Body of pancreas (tissue), 2 donors: ENCODE results near the genes KRTDAP, HAUS5, PRODH2 and CLIP3.

DNA sequence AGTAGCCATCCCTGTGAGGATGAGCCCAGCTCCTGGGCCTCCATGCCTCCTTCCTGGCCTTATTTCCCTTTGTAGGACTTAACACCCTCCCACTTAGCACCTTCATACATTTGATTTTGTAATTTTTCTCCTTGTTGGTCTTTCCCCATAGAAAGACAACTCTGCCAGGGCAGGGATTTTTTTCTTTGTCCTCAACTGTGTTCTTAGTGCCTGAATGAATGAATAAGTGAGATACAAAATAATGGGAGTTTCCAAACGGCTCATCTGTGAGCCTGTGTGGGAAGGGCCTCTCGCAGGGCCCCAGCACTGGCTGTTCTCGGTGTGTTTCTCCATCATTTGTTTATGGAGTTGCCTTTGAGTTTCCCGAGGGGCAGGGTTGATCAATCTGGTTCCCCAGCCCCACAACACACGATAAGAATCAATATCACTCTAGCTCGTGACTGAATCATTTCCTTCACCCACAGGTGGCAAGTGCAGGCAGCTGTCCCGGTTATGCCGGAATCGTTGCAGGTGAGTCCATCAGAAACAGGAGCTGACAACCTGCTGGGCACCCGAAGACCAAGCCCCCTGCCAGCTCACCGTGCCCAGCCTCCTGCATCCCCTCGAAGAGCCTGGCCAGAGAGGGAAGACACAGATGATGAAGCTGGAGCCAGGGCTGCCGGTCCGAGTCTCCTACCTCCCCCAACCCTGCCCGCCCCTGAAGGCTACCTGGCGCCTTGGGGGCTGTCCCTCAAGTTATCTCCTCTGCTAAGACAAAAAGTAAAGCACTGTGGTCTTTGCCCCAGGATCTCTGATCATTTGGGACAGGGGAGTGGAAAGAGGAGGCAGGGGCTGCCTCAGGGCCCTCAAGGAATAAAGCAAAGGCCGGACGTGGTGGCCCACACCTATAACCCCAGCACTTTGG is 14.8 kb downstream of the FXYD5 start:
- PRO-cap: no peak
- RAMPAGE, long total RNA, 2 experiments: no peak in any of the 2 experiments

DNA sequence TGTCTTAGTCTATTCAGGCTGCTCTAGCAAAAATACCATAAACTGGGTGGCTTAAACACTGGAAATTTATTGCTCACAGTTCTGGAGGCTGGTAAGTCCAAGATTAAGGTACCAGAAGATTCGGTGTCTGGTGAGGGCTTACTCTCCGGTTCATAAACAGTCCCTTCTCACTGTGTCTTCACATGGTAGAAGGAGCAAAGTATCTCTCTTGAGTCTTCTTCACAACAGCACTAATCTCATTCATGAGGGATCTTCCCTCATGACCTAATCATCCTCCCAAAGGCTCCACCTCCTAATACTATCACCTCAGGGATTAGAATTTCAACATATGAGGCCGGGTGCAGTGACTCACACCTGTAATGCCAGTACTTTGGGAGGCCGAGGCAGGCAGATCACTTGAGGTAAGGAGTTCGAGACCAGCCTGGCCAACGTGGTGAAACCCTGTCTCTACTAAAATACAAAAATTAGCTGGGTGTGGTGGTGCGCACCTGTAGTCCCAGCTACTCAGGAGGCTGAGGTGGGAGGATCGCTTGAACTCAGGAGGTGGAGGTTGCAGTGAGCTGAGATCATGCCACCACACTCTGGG is 31.7 kb downstream of the FAM187B start:
- PRO-cap: no peak
- RAMPAGE, long total RNA, 2 experiments: no peak in any of the 2 experiments

DNA sequence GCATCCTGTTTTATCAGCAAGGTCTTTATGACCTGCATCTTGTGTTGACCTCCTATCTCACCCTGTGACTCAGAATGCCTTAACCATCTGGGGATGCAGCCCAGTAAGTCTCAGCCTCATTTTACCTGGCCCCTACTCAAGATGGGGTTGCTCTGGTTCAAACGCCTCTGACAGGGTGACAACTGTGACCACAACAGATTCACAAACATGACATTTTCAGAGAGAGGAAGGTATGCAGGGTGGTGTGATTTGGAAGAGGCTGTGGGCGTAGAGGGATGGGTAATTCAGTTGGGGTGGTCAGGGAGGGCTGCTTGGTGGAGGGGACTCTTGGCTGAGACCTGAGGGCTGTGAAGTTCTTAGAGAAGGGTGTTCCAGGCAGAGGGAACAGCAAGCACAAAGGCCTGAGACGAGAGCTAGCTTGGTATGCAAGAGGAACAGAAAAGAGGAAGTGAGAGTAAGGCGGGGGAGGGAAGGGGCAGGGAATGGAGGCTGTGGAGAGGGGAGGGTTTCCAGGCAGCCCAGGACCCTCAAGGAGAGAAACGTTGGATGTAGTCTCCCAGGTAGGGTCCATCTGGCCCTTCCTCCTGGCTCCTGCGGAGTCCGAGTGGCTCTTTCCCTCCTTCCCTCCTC is 23.4 kb downstream of the FAM187B start:
- PRO-cap: no peak
- RAMPAGE, long total RNA, 2 experiments: no peak in any of the 2 experiments

- PRO-cap: no peak
- RAMPAGE, long total RNA, 2 experiments: start-site peak on the plus strand in 1 of 2 experiments, at chr19:35279584-35279589 at its widest, 23 reads per replicate
These were observed 3.0 kb upstream of the HAMP start for GRCh38 chr19:35279279-35279864.

DNA sequence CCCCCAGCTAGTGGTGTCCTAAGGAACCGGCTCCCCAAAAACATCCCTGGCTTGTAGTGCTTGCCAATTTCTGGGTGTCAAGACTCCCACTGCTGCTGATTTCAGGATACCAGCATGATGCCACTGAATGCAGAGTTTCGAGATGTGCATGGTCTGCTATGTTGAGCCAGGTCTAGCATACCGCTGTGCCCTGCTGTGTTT is 1.4 kb upstream of the HAMP start:
- PRO-cap: no peak
- RAMPAGE, long total RNA, 2 experiments: no peak in any of the 2 experiments

GRCh38 chr19:35318591-35319564 is 10.1 kb upstream of the CD22 start:
- PRO-cap: no peak
- RAMPAGE, long total RNA, 2 experiments: no peak in any of the 2 experiments

- PRO-cap: no peak
- RAMPAGE, long total RNA, 2 experiments: no peak in any of the 2 experiments
These were observed 2.6 kb downstream of the CD22 start for GRCh38 chr19:35331371-35332162.

DNA sequence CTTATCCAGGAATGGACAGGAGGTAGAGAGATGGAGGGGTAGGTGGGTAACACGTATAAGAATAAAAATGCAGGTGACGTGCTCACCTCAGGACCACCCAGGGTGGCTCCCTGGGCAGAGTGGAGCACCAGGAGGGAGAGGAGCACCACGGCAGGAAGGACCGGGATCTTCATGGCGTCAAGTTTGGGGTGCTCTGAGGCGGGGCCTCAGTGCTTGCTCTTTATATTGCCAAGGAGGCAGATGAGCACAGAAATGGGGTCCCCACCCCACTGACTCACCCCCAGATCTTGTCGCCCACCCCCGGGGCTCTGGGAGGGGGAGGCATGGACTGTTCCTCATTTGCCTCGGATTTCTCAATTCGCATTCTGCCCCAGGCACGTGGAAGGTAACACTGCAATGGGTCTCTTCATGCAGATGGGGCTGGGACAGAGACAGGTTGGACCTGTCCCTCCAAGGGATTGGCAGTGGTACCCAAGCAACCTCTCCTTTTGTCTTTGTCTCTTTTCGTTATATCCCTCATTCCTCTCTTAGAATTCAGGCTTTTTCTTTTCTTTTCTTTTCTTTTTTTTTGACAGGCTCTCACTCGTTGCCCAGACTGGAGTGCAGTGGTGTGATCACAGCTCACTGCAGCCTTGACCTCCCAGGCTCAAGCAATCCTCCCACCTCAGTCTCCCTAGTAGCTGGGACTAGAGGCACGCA is at the start of gene KRTDAP:
Gene KRTDAP (minus strand): TSS at position 195 of the 699 bp plus-strand sequence.
- PRO-cap: no peak
- RAMPAGE, long total RNA, 2 experiments: no peak in any of the 2 experiments

DNA sequence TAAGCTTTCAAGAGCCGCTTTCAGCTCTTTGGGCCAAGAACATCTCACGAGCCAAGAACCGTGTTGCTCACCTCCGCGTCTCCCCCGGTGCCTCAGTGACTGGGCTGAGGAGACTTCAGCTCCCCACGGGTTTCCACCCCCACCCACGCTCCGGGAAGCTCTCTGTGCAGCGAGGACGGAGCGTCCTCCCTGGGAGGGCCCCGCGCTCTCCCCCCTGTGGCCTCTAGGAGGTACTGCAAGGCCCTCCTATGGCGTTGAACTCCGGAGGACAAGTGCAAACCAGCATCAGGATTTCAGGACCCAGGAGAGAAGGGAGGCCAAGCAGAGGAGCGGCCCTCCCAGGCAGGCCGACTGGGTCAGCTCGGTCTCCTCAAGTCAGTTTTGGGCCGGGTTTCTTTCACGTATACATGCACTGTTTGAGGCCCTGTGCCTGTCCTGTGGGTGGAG is 5.1 kb upstream of the KRTDAP start:
- PRO-cap: no peak
- RAMPAGE, long total RNA, 2 experiments: no peak in any of the 2 experiments

- PRO-cap: bidirectional peak, plus-strand start at chr19:35612781, minus-strand start at chr19:35612655
- RAMPAGE, long total RNA, 2 experiments: start-site peak on the plus strand in 1 of 2 experiments, at chr19:35612748-35612795 at its widest, 48 reads per replicate
These were observed at the start of gene HAUS5 for GRCh38 chr19:35612487-35612977. HAUS5 (plus strand) TSS chr19:35612735.

GRCh38 chr19:35713850-35714418 is 3.9 kb upstream of the KMT2B start:
- PRO-cap: no peak
- RAMPAGE, long total RNA, 2 experiments: no peak in any of the 2 experiments

DNA sequence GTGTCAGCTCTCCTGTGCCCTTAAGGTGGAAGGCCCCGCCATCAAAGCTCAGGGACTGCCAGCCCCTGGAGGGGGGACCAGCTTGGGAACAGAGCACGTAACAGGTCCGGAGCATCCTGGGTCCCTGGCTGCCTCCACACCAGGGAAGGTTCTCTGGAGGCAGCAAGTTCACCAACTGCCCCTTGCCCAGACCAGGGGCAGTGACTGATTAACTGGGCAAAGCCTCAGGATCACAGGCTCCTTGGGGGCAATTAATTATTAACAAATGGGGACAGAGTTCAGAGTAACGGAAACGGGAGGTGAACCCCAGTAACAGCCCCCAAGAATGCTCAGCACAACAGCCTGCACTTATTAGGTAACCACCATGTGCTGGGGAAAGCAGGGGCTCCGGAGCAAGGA is at the start of gene PRODH2:
Gene PRODH2 (minus strand): TSS at position 155 of the 399 bp plus-strand sequence.
- PRO-cap: no peak
- RAMPAGE, long total RNA, 2 experiments: no peak in any of the 2 experiments

DNA sequence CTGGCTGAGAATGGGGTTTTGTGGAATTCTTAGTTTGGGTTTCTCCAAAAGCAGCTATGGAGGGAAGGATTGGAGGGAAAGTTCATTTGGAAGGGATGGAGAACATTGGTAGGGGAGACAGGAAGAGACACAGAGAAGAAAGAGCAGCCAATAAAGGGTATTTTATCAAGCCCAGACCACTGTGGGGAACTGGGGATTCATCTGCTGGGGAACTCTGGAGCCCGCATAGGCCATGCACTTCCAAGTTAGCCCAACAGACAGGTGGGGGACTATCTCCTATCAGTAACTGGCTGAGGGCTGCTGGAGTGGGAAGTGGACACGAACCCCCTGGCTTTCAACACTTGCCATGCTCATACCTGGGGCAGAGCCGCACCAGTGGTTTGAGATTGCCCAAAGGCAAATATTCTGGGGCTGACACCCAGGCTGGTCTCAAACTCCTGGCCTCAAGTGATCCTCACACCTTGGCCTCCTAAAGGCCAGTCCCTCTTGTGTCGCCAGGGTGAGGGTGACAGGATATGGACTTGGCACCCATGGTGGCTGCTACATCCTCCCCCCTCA is 15.3 kb upstream of the HCST start:
- PRO-cap: no peak
- RAMPAGE, long total RNA, 2 experiments: no peak in any of the 2 experiments

DNA sequence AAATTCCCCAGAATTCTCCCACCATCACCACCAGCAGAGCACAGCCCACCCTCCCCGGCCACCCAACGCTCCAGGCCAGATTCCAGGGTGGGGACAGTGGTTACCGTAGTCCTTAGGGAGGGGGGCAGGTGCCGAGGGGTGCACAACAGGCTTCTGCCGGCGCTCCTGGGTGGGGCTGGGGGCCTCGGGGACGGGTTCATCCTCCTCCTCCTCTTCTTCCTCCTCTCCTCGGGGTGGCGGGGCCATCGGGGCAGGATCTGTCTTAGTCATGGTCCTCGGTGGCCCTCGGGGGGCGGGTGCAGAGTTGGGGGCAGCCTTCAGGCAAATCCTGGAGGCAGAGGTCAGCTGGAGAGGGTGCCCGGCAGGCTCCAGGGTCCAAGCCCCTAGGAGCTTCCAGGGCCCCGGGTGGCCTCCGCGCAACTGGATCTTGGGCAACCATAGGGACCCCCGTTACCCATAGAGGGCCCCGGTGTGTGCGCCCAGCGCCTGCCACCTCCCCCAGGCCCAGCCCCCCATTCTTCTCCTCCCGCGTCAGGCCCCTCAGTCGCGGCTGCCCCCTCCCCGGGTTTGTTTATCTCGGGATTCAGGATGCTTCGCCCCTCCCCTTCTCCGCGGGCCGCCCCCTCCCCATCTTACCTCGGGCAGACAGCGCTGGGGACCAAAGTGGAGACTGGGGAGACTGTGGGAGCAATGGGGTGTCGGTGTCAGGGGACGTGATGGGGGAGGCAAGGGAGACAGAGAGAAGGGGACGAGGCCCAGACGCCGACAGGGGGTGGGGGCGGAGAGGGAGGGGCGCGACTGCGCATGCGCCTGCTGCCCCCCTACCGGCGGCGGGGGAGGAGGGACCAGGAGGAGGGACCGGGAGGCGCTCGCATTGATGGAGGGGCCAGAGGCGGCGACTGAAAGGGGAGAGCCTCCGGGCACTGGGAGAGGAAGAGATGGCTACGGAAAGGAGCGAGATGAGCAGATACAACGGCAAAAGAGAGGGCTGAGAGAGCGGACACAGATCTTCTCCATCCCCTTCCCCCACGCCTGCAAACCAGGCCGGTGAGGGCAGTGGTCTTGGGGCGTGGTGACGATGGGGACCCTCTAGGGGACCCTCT is at the start of gene CLIP3:
Gene CLIP3 (minus strand): TSS at position 786 of the 1,103 bp plus-strand sequence.
- PRO-cap: no peak
- RAMPAGE, long total RNA, 2 experiments: no peak in any of the 2 experiments

DNA sequence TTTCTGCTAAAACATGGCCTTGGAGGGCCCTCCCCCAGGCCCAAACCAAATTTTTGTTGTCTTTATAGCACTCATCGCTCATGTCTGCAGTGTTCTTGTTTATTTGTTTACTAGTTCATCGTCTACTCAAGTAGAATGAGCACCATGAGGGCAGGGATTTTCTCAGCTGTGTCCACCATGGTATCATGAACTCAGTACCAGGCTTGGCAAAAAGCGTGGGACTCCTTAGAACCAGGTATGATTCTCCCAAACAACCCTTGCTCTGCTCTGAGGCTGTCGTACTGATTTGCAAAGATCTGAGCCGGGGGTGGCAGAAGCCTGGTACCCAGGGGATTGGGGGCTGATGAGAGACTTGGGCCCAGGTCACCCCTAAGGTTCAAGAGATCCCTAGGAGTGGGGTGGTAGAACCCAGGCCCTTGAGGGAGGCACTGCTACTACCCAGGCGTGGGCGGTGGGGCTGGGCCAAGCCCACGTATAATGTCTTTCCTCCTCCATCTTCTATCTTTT is 2.3 kb upstream of the CLIP3 start:
- PRO-cap: no peak
- RAMPAGE, long total RNA, 2 experiments: no peak in any of the 2 experiments

DNA sequence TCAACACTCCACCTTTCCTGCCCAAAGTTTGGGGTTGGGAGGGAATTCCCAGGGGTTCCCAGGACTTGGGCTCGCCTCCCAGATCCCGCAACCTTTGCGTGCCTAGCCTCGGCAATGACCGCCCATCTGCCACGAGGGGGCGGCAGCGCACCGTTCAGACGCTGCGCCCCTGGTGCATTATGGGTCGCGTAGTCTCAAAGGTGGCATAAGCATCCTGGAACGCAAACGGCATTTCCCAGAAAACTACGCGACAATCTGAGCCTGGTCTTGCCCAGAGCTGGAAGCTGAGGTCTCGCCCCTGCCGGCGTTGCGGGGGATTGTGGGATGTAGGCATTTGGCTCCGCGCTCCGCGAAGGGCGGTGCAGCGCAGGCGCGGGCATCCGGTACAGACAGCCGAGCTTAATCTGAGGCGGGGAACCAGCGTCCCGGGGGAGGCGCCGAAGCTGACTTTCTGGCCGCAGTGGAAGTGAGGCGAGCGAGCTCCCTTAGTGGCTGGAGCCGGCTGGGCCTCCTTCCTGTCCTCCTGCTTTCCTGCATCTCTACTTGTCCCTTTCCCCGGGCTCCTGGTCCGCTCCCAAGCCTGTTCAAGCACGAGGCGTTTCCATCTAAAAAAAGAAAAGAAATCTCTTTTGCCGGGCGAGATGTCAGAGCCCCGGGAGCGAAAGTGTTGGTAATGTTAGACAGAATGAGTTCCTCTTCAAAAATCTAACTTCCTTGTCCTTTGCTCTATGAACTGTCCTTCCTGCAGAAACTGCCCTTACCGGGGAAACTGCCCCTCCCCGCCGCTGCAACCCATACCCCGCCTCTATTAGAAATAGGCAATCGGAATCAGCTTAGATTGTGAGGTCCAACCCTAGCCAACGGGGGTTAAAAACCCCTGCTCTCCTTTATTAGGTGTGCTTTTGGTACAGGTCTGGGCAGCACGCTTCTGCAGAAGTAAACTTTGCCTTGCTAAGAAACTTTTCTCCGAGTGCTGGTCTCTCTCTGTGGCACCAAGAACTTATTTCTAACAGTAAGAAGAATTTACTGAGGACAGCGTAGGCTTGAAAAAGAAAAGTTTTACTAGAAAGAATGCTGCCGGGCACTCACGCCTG is 11.8 kb upstream of the CAPNS1 start:
- PRO-cap: bidirectional peak, plus-strand start at position 460 of the sequence, minus-strand start at position 89 of the sequence; unidirectional peak, plus-strand start at position 488 of the sequence; unidirectional peak, minus-strand start at position 706 of the sequence
- RAMPAGE, long total RNA, 2 experiments: no peak in any of the 2 experiments

DNA sequence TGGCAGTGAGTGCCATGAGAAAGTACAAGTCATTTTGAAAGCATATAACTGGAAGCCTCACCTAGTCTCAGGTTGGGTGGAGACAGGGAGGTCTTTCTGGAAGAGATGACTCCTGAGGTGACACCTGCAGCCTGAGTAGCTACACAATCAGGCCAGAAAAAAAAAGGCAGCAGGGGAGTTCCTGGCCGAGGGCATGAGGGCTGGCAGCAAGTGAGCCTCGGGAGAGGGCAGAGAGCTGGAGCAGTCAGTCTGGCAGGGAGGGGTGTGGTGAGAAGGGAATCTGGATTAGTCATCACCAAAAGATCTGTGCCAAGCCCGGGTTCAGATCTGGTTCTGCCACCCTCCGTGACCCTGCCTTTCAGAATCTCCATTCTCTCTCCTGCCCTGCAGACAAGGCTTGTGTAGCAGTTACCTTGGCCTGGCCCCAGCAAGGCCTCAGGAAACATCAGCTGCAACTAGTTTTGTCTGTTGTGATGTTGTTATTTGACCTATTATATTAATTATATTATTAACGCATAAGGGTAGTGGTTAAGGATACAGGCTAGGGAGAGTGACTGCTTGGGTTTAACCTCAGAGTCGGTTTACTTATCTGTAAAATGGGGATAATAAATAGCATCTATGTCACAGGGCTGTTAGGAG is 2.9 kb upstream of the CAPNS1 start:
- PRO-cap: bidirectional peak, plus-strand start at position 172 of the sequence, minus-strand start at position 212 of the sequence
- RAMPAGE, long total RNA, 2 experiments: no peak in any of the 2 experiments

GRCh38 chr19:36142602-36143339 is 2.9 kb downstream of the CAPNS1 start:
- PRO-cap: no peak
- RAMPAGE, long total RNA, 2 experiments: start-site peak on the plus strand in 2 of 2 experiments, at chr19:36142651-36143084 at its widest, 11 to 26 reads per replicate

- PRO-cap: unidirectional peak, plus-strand start at chr19:36151473; unidirectional peak, plus-strand start at chr19:36151694
- RAMPAGE, long total RNA, 2 experiments: no peak in any of the 2 experiments
These were observed 891 bp downstream of the COX7A1 start for GRCh38 chr19:36151111-36152001.

GRCh38 chr19:36156939-36157932 is 5.0 kb upstream of the COX7A1 start:
- PRO-cap: no peak
- RAMPAGE, long total RNA, 2 experiments: no peak in any of the 2 experiments